ENCODE measurements around a stretch of chr10.

DNA sequence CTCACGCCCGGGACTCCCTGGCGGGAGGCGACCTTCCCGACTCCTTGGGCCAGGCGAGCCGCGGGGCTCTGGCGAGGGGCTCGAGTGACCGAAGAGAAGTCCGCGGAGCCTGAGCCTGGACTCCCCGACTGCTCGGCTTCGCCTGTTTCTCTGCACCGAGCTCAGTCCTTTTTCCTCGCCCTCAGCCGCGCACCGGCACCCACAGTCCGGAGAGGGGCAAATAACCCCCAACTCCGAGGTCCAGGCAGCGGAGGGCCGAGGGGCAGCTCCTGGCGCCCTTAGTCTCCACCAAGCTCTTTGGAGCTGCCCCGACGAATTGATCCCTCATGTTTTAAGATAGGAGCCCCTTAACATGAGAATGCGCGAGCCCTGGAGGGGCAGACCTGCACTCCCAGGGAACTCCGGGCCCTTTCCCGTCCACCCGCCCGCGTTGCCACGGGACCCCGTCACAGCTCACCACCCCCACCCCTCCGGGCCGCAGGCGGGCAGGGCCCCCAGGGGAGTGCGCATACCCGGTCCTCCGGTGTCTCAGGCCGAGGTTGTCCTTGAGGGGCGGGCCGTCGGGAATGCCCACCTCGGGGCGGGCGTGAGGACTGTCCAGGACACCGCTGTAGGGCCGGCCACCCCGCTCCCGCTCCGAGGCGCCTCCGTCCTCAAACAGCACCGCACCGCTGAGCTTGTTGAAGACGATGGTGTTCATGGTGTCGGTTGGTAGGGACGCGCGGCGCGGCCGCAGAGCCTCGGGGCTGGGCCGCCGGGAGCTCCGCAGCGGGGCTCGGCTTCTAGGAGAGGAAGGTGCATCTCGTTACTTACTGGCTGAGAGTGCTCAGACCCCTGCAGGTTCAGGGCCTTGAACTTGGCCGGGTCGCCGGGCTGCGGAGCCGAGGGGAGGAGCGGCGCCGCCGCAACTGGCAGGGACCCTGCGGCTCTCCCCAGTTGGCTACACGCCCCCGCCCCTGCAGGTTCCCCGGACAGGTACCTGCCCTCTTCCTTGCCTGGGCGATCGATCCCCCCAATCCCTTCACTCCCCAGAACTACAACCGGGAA, 2.6 kb downstream of the MKX start:
- PRO-cap: bidirectional peak, plus-strand start at position 602 of the sequence, minus-strand start at position 415 of the sequence

DNA sequence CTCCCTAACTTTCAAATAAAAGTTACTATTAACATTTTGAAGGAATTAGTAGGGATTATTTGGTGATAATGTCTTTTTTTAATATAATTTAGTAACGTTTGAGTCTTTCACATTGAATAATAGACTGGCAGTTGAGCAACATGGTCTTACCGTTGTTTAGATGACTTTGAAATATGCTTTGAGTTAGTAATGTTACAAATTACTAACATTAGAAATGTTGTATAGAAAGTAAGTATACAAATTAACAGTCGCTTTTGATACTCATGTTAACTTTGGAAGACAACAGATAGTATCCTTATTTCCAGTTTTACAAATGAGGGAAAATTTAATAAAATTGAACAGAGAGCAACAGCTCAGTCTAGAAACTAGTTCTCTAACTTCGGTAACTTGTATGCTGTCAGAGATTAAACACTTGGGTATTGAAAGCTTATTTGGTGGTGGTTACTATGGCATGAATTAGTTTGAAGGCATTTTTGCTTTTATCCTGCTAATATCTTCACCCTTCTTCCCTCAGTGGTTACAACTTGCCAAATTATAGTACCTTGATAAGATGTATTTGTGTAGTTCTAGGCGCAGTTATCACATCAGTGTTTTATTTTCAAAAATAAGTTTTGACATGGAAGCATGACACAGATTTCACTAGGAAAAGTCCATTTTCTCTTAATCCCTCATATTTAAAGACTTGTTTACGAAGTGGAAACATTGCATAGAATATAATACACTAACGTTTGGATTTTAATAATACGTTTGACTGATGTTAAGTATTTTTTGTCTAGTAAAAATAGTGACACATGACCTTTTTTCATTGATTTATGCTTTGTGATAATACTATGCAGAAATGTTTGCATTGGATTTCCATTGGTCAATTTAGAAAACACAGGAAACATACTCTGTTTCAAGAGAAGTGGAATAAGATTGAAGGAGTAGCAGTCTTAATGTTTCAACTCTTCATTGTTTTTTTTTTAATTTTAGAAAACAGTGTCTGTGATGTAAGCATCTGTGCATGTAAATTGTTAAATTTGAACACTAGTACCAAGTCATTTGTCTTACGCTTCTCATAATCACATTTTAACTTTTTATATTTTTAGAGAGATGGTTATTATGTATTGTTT, 7.4 kb downstream of the WAC start:
- PRO-cap: no peak

GRCh38 chr10:28549778-28550277, 16.9 kb downstream of the WAC start:
- PRO-cap: no peak

DNA sequence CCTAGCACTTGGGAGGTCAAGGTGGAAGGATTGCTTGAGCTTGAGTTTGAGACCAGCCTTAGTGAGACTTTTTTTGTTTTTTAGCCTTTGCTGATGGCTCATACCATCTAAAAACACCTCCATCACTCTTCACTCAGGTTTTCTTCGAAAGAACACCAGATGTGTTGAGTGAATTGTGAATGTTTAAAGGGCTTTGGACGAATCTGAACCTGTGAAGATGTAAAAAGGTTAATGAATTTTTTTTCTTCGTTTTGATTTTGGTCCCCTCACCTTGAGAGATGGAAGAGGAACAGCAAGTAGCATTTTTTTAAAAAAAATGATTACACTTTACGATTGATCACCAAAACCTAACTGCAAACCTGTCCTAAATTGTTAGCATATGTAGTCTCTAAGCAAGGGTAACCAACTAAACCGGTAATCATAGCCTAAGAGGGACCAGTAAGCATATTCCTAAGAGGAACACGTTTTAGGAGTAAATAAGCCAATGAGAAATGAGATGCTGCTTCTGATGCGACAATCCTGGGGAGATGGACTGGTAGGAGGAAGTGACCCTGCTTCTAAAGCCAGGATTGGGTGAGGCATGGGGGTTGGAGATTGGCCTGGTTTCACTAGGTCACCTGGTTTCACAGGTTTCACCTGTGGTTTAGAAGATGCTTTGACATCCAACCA, 53.2 kb upstream of the BAMBI start:
- PRO-cap: no peak

- PRO-cap: no peak
Measured at GRCh38 chr10:28939629-28940231, 262.4 kb downstream of the BAMBI start.

- PRO-cap: no peak
Measured at GRCh38 chr10:29326761-29327422, 38.0 kb downstream of the LYZL1 start.

- PRO-cap: no peak
Measured at GRCh38 chr10:29367030-29367546, 78.2 kb downstream of the LYZL1 start.

- PRO-cap: no peak
Measured at GRCh38 chr10:29426398-29427033, 137.6 kb downstream of the LYZL1 start.

GRCh38 chr10:29473446-29474062, 161.2 kb downstream of the SVIL start:
- PRO-cap: no peak

DNA sequence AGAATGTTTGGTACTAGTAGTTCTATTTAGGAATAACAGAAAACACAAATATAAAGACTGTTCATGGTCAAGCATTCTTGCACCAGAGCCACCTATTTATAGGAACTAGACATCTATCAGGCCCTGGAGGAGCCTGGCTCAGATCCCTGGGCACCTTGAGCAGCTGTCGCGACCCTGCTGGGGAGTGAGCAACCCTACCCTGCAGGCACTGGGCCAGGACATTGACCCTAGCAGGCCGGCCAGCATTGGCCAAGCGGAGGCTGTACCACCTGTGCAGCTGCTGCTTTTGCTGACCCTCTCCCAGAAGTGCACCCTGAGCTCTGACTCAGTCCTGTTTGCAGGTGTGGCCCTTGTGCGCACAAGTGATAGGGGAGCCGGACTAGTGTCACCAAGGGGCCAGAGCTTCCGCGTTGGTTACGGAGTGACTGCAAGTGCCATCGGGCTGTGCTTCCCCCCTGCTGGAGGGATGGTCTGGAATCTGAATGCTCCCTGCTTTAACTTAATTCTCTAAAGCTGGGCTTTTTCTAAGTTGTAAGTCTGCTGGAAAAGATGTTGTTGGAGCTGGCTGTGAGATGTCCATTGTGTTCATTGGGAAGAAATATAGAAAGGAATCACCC, 157.4 kb downstream of the SVIL start:
- PRO-cap: no peak

DNA sequence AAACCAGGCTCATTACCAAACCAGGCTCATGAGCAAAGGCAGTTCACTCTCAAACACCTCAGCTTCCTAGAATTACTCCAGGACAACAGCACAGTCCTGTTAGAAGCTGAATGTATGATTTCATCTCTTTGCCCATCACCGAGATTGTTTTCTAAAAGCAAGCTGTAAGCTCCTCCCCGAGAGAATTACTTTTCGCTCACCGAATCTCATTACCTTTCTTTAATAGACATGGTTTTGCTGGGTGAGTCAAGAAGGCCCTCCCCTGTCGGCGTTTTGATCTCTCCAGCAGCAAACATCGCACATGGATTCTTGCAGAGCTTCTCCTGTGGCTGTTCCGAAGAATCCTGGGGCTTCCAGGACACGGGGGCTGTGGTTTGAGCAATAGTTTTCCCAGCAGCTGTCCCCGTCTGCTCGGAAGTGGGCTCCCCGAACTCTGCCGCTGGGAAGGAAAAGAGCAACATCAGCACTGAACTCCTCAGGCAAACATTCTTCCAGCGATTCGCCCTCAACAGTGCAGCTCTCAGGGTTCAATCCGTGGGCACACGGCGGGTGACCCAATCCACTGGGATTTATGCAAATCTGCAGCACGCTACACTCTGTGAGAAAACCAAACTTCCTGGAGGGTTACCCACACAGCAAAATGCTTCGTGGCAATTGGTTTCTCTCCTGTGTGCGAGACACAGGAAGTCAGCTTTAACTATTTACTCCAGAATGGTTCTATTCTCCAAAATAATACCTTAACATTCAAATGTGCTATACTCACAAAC, 112.4 kb downstream of the SVIL start:
- PRO-cap: no peak

DNA sequence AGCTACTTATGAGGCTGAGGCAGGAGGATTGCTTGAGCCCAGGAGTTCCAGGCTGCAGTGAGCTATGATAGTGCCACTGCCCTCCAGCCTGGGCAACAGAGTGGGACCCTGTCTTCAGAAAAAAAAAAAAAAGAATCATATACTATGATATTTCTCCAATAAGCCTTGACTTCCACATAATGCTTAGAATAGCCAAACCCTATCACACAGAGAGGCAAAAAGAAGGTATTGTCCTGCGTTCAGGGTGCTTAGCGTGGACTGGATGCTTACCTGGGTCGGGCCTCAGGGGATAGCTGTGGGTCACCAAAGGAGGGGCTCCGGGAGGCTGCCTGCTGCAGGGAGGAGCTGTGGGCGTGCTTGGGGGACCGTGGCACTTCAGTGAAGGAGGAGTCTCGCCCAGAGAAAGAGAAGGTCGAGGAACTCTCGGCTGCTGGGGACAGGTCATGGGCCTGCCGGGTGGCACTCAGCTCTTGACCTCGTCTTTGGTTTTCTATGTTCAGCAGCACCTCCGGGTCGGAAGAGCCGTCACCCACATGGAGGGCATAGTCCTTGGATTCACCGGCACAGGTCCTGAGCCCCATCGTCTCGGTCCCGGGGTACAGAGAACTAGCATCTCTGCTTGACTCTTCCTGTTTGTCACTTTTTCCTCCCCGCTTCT, 84.3 kb downstream of the SVIL start:
- PRO-cap: no peak

GRCh38 chr10:29601808-29602399, 32.9 kb downstream of the SVIL start:
- PRO-cap: no peak

GRCh38 chr10:29618494-29618981, 16.2 kb downstream of the SVIL start:
- PRO-cap: no peak

DNA sequence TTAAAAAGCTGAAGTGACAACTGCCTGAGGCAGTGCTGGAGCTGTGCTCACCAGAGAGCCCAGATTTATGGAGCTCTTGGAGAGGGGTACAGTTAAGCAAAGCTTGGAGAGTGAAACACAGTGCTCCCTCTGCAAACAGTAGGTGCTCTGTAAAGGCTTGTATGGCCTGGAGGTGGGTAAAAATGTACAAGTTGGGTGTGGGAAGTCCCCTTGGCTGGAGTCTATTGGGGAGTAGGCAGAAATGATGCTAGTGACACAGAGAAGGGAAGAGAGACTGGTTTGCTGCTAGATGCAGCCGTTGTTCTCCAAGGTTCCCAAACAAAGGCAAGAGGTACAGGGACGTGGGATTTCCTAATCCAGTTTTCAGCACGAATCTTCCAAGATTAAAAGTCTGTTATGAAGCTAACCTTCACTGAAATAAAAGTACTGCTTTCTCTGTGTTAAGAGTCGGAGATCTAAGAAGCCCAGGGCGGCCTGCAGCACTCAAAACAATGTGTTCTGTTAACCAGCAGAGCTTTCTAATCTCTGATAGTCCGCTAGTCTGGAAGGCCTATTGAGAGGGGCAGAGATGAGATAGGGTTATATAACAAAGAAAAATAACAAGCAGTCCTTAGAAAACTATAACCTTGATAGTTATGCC, 106.0 kb upstream of the SVIL start:
- PRO-cap: unidirectional peak, plus-strand start at position 267 of the sequence

DNA sequence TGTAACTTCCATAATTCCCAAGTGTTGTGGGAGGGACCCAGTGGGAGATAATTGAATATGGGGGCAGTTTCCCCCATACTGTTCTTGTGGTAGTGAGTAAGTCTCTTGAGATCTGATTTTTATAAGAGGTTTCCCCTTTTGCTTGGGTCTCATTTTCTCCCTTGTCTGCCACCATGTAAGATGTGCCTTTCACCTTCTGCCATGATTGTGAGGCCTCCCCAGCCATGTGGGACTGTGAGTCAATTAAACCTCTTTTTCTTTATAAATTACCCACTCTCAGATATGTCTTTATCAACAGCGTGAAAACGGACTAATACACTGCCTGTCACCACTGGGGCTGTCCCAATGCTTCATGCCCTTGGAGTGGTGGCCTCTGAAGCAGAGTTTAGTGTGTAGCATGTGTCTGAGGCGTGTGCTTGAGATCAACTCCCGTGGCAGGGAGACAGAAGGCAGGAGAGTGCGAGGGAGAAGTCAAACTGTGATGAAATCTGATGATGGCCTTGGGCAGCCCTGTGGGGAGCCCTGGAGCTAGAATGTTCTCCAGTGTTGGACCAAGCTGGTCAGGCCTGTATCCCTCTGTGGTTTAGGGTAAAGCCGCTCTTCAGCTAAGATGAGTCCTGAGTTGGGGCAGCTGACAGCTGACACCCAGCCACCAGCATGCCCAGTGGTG, 170.2 kb upstream of the SVIL start:
- PRO-cap: no peak

DNA sequence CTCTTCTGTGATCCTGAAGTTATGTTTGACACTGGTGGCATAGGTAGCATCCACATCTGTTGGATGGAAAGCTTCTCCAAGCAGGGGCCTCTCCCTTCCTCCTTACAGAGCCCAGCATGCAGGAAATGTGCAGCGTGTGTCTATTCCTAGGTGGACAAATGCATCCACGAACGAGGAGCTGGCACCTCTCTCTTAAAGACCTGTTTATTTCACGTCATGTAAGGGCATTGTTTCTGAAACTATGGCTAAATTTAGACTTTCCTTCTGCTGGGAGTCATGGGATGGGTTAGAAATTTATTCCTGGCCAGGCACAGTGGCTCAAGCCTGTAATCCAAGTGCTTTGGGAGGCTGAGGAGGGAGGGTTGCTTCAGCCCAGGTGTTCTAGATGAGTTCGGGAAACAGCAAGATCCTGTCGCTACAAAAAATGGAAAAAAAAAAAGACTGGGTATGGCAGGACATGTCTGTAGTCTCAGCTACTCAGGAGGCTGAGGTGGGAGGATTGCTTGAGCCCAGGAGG, 208.4 kb upstream of the SVIL start:
- PRO-cap: no peak

GRCh38 chr10:29865522-29866064, 193.8 kb downstream of the JCAD start:
- PRO-cap: no peak

DNA sequence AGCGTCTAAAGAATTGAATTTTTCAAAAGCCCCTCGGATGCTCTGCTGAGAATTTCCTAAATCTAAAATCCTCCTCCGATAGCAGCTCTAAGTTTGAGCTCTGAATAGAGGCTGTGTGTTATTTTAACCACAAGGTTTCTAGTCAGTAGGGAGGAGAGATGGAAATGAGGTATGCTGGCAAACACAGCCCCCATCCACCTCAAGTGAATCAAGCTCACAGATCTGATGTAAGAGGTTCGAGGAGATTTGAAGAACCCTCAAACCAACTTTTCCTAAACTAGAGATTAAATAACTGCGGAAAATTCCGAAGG, 56.0 kb upstream of the JCAD start:
- PRO-cap: no peak

GRCh38 chr10:30336795-30337456, 12.2 kb downstream of the MTPAP start:
- PRO-cap: no peak

Data from anterior vena cava (tissue), 1 donor.